HTERT-HM (cell line): ENCODE measurements around the genes TFCP2L1 and BIN1.

DNA sequence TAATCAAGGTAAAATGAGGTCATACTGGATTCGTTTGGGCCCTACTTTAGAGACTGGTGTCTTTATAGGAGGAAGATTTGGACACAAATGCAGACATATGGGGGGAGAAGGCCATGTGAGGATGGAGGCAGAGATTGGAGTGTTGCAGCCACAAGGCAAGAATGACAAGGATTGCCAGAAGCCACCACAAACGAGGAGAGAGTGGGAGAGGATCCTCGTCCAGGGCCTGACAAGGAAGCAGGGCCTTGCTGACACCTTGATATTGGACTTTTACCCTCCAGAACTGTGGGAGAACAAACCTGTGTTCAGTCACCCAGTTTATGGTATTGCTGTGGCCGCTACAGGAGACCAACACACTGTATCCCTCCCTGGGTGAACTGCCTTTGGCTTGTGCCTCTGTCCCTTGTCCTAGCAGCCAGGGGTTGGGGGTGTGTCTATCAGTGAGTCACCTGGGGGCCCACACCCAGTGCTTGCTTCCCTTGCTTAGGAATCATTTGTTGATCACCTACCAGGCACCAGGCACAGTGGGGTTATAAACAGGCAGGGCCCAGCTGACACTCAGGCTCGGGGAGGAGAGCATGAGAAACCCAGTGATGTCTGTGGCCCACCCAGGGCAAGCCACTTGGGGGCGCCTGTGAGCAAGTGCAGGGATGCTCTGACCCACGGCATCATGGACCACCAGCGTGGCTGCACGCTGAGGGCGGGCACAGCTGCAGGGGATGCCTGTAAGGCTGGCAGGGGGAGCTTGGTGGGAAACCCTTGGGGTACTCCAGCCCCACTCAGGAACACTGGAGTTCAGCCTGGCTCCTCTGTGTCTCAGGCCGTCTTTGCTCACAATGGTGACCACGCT is 17.2 kb downstream of the TMEM185B start:
- RRBS, result no CpG with 5 or more reads among the region's 12 CpGs

DNA sequence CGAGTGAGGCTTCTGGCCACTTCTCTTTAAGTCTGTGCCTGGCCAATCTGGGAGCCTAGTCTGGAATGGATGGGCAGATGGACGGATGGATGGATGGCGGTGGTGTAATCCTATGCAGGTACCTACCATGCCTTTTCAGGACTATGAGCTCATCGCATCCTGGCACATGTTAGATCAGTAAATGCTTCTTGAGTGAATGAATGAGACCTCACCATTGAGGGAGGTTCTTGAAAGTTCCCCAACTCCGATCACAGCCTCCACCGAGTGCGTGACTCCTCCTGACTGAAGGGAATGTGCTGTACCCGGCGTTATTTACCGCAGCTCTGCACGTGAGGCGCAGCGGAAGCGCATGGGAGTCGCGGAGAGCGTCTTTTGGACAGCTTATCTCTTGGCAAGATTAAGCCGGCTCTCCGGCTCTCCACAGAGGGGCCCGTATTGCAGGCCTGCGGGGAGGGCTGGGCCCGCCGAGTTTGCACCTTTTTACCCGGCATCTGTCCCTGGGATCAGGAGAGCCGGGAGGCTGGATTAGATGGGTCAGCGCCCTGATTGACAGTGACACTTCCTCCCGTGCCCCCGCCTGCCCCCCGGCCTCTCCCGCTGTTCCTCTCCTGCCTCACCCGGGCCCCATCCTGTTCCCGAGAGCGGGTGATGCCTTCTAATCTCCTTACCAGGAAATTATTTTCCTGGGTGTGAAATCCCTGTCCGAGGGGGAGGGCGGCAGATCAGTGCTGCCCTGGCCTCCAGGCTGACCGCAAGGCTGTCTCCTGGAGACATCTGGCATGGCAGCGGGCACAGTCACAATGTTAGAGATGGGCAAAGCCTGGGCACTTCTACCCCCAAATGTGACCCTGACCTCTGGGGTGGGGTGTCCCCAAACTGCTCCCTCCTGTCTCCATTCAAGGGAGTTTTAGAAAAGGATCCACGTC is 176.3 kb downstream of the INHBB start:
- RRBS, result 13% methylated on average over 16 of the region's 38 CpGs

DNA sequence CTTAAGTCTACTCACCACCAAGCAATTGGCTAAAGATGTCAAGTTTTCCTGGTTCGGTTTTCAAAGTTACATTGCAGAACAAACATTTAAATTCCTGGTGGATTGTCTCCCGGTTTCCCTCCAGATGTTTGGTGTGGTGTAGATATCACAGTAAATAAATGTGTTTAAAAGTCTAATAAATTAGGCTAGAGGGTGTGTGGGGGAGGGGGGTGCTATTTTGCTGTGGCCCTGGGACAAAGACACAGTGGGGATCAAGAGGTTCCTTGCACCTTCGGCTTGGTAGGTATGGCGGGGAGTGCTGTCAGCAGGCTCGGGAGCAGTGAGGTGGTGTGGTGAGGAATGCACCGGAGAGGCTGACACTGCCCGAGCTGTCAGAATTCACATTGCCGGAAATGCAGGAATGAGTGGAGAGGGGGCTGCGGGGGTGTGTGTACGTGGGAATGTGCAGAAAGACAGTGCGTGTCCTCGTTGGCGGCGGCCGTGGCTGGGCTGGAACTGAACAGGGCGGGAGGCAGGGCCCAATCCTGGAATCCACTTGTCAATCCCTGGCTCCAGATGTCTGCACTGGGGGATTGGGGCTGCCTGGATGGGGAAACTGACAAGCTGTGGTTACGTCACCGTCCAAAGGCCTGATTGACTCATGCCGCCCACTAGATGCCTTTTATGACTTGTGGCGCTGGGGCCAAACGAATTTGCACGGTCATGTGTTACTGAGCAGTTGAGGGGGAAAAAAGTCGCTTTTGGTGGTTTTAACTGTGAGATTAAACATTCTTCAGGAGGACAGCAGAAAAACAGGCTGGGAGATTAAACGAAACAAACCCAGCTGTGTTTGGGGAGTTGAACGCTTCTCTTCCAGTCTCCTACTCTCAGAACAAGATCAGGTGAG is 189.6 kb upstream of the GLI2 start:
- RRBS, result no CpG with 5 or more reads among the region's 25 CpGs

DNA sequence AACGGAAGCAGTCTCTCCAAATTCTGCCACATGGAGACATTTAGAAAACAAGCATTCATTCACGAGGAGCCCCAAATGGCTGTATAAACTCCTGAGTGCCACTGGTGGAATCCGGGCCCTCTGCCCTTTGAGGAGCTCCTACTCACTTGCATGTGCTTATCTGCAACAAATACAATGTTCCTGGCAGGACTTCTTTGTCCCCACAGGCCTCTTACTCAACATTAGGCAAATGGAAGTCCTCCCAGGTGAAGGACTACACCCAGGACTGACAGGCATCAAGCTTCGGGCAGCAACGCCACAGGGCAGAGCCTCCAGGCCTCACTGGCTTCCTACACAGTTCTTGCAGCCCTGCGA is 187.1 kb upstream of the GLI2 start:
- RRBS, result no CpG with 5 or more reads among the region's 6 CpGs

- RRBS, result no CpG with 5 or more reads among the region's 30 CpGs
Observed at GRCh38 chr2:120765723-120766877, 30.4 kb downstream of the GLI2 start.

GRCh38 chr2:120867018-120868018 is 131.7 kb downstream of the GLI2 start:
- RRBS, result 6% methylated on average over 11 of the region's 50 CpGs

- RRBS, result under 1% methylated on average over 2 of the region's 22 CpGs
Observed at GRCh38 chr2:120934737-120935746, 199.4 kb downstream of the GLI2 start.

DNA sequence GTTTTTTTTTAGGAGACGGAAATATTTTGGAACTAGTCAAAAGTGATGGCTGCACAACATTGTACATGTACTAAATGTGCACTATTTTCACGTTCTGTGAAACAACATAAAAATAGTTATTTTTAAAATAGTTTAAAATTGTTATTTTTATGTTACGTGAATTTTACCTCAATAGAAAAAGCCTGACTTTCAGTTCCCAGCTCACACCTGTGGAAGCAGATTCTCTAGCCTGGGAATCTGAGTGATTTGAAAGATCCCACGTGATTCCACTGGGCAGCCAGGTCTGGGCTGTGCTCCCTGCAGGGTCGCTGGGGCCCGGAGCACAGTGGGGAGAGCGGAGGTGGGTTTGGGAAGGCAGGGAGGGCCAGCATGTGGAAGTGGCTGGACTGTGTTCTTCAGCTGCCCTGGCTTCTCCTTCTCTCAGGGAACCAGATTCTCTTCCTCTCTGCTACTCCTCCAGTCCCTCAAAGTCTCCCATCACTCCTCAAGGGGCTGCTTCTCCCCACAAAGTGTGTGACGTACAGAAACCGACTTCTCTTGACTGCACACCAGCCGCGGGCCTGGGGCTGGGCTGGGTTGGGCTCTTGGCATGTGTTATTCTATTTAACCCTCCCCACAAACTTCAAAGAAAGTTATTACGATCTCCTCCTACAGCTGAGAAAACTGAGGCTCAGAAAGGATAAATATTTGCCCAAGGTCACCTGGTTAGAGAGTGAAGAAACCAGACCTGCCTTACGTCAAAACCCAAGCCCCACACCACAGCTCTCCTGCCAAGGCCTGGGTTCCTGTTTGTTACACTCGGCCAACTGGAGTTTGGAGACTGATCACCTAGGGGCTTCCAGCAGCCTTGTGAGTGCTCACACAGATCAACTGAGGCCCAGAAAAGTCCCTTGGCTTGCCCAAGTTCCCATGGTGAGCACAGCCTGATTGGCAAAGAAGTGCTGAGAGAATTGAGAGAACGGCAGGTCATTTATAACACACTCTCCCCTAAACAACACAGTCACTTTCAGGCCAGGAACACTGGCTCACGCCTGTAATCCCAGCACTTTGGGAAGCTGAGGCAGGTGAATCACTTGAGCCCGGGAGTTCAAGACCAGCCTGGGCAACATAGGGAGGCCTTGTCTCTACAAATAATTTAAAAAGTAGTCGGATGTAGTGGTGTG is 269.0 kb downstream of the TFCP2L1 start:
- RRBS, result no CpG with 5 or more reads among the region's 18 CpGs

DNA sequence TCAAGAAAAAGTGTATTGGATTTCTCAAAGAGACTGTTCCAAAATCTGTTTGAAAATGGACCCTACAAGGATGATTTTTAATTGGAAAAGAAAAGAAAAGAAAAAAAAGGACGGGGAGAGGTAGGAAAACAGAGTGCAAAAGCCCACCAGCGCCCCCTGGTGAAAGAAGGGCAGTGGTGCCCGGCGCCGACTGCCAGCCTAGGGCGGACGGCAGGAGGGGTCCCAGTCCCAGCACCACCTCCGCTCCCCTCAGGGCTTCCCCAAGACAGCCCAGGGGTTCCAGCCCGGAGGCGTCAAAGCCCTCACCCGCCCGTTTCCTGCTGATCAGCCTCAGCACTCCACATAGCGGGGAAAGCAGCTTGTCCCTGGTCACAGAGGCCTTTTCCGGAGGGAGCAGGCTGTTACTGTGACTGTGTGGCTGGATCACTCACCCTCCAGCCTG is 214.0 kb downstream of the TFCP2L1 start:
- RRBS, result 10% methylated on average over 10 of the region's 14 CpGs

- RRBS, result 9% methylated on average over 45 of the region's 68 CpGs
Observed at GRCh38 chr2:121285056-121285780, at the start of gene TFCP2L1. Gene TFCP2L1, minus strand, starts transcription at chr2:121285202.

DNA sequence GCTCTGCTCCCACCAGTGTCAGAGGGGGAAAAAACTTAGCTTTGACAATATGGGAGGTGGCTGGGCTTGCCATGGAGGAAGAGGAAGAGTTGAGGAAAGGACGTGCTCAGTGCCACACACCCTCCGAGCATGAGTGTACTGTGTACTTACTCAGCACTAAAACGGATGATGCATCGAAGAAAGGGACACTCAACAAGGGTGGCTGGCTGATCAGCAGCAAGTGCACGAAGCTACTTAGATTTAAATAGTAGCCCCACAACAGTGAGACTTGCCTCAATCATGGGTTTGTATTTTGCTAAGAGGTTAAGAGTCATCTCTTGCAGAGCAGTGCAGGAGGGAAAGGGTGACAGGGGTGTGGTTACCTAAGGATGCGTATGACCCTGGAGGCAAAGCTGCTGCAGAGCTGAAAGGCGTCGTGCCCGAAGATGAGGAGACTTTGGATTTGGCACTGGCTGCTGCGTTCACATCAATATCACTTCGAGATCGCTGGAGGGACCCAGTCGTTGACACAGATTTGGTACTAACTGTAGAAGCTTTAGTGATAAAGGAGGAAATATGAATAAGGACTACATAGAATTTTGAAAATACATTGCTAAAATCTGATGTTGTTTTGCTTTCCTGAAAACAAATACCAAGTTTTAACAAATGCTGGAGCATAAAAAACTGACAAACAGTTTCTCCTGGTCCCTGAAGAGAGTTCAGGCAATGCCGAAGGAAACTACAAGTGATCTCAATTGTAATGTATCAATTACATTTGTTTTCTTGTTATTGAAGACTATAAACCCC is 162.2 kb upstream of the TFCP2L1 start:
- RRBS, result no CpG with 5 or more reads among the region's 14 CpGs

DNA sequence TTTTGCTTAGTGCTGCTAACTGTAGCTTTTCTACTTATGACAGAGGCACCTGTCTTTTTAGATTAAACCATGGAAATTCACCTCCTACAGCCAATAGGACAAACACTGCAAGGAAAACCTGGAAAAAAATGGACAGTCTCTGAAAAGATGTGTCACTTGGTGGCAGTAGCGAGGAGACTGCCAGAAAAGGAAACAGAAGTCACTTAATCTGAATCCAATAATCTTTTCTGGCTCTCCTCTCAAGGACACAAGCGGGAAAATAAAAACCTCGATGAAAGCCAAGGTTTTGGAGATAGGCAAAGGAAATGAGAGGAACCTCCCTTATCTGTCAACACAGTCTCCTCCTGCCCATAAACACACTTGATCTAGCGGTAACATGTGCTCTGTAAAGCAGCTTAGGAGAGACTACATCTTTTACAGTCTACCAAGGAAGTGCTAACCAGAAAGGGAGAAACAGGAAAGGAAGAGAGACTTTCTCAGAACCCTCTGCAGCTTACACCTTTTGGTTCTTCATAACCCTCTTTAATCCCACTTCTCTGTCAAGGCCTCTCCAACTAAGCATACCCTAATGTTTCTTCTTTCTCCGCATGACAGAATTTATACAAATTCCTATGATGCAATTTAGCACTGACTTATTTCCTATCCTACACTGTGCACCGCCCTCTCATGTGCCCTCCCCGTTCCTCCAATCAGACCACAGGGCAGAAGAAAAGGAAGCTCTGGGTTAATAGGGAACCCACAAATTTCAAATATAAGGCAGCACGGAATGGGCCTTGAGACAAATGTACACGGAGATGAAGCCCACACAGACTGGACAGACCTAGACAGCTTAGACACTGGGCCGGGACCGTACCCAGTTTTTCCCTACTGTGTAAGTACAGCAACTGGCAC is 52.8 kb downstream of the CLASP1 start:
- RRBS, result no CpG with 5 or more reads among the region's 11 CpGs

DNA sequence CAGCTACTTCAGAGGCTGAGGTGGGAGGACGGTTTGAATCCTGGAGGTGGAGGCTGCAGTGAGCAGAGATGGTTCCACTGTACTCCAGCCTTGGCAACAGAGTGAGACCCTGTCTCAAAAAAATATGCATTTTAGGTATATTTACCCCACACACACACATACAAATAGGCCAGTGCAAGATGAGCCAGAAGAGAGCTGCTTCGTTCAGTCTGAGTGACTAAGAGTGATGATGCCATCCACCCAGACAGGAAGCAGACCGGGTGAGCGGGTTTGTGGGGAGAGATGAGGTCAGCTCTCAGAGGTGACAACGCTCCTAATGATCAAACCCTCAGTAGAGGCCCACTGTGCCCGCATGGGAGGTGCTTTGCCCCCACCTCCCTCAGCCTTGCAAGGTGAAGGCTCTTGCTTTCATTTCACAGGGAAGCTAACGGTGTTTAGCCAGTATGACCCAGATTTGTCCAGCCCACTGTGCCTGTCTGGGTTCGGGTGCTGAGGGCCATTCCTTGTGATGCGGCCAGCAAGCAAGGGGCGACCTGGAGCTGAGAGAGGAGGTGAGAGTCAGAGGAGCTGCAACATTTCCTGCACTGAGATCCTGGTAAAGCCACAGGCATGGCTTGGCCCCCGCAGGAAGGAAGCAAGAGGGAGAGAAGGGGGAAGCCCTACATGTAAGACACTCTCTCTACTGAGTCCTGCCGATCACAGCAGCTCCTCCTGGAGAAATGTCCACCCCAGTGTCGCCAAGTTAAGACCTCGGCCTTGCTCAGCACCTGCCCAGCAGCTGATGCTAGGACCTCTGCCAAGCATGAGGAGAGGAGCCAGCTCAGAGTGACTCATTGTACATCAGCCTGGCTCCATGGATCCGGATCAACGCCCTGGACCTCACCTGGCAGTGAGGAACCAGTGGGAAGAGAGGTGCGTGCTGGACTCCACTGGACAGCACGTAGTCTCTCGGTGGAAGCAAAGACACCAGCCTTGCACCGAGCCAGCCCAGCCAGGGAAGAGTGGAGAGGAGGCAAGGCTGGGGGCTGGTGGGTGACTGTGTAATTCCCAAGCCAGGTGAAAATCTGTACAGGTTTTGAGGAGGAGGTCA is 37.0 kb downstream of the NIFK start:
- RRBS, result no CpG with 5 or more reads among the region's 20 CpGs

- RRBS, result no CpG with 5 or more reads among the region's 13 CpGs
Observed at GRCh38 chr2:121975015-121975508, 219.6 kb downstream of the TSN start.

- RRBS, result no CpG with 5 or more reads among the region's 7 CpGs
Observed at GRCh38 chr2:122239284-122239700, 483.8 kb downstream of the TSN start.

GRCh38 chr2:122261235-122261713 is 505.8 kb downstream of the TSN start:
- RRBS, result no CpG with 5 or more reads among the region's 3 CpGs

GRCh38 chr2:126688862-126689265 is 32.9 kb downstream of the GYPC start:
- RRBS, result no CpG with 5 or more reads among the region's 1 CpG

GRCh38 chr2:127049976-127050297 is 57.0 kb downstream of the BIN1 start:
- RRBS, result 37% methylated on average over 1 of the region's 9 CpGs

- RRBS, result 2% methylated on average over 71 of the region's 108 CpGs
Observed at GRCh38 chr2:127106686-127107598, at the start of gene BIN1. Gene BIN1, minus strand, starts transcription at chr2:127107154.

GRCh38 chr2:127407998-127409109 is 9.9 kb upstream of the PROC start:
- RRBS, result 16% methylated on average over 32 of the region's 87 CpGs